Ovary (tissue), 7 donors: ENCODE data around the gene PCSK7.

DNA sequence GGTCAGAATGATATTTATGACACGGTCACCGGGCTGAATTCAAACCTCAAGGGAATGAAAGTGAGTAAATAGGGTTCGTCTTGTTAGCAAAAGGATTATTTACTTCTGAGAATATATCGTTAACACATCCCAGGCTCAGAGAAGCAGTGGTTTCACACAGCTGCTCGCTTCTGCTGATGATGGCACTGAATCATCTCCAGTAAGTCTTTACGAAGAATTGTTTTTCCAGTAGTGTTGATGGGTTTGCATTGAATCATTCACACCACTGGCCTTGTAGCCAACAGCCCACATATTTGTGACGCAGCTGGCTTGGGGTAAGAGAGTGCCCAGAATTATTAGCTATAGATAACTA lies 236.4 kb downstream of the CADM1 start:
- PRO-cap, 7 experiments, result no peak in any of the 7 experiments
- RAMPAGE, long total RNA, 2 experiments, result no peak in any of the 2 experiments

GRCh38 chr11:115560597-115560982 lies 56.4 kb upstream of the CADM1 start:
- PRO-cap, 7 experiments, result no peak in any of the 7 experiments
- RAMPAGE, long total RNA, 2 experiments, result no peak in any of the 2 experiments

- PRO-cap, 7 experiments, result no peak in any of the 7 experiments
- RAMPAGE, long total RNA, 2 experiments, result no peak in any of the 2 experiments
Observed at GRCh38 chr11:115840234-115840571, 336.0 kb upstream of the CADM1 start.

GRCh38 chr11:116195355-116195693 lies 577.5 kb downstream of the BUD13 start:
- PRO-cap, 7 experiments, result peak in 2 of 7 experiments; most common minus-strand start chr11:116195536 (in 2)
- RAMPAGE, long total RNA, 2 experiments, result no peak in any of the 2 experiments

- PRO-cap, 7 experiments, result no peak in any of the 7 experiments
- RAMPAGE, long total RNA, 2 experiments, result no peak in any of the 2 experiments
Observed at GRCh38 chr11:116339354-116339872, 433.4 kb downstream of the BUD13 start.

DNA sequence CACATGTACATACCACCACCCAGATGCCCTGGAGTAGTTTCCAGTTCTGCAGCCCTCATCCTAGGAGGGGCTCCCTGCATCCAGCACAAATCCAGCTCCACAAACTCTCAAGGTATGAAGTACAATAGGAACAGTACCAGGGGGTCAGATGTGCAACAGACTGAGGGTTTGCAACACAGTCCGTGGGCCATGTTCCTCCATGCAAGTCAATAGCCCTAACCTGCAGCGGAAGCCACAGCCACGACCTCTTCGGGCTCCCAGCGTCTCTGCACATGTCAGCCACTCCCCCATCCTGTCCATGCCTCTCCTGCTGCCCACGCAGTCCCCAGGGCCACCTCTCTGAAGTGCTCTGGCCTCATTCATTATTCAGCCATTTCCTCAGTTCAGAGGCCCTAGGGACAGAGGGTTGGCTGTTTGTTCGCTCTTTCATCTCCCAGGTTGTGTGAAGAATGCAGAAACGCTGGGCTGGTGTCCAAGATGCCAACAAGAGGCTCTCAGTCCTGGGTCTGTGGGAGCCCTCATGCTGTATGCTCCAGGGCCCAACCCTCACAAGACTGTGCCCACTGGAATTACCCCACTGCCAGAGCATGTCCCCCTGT lies 209.9 kb downstream of the BUD13 start:
- PRO-cap, 7 experiments, result no peak in any of the 7 experiments
- RAMPAGE, long total RNA, 2 experiments, result no peak in any of the 2 experiments

- PRO-cap, 7 experiments, result no peak in any of the 7 experiments
- RAMPAGE, long total RNA, 2 experiments, result no peak in any of the 2 experiments
Observed at GRCh38 chr11:116894936-116895637, 57.7 kb upstream of the APOA1 start.

- PRO-cap, 7 experiments, result peak in 1 of 7 experiments; most common plus-strand start chr11:116930304 (in 1); most common minus-strand start chr11:116930220 (in 1)
- RAMPAGE, long total RNA, 2 experiments, result no peak in any of the 2 experiments
Observed at GRCh38 chr11:116930041-116930709, 92.8 kb upstream of the APOA1 start.

DNA sequence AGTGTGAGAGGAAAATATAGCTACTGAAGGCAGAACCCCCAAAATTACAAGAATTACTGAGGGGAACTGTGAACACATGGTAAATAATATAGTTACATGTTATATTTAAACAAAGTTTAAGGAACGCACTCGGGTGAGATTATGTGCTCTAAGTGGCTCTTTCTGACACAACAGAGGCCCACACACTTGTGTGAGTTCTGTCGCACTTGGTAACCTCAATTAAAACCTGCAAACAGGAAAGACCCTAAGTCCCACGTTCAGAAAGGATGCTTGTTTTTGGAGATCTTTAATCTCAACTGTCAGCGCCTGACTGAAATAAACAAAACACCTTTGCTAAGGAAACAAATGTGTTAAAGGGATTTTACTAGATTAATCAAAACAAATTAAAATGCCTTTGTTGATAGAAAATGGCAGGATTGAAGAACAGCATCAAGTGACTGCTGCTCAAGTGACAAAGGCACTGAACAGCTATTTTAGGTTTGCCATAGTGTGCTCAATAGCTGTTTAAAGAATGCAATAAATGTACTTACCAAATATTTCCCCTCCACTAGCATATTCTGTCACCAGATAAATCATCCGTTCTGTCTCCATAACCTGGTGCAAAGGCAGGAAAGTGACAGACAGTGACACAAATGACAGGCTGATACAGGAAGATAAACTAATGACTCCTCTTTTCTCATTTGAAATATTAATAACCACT lies 116.2 kb upstream of the APOA1 start:
- PRO-cap, 7 experiments, result no peak in any of the 7 experiments
- RAMPAGE, long total RNA, 2 experiments, result no peak in any of the 2 experiments

- PRO-cap, 7 experiments, result no peak in any of the 7 experiments
- RAMPAGE, long total RNA, 2 experiments, result no peak in any of the 2 experiments
Observed at GRCh38 chr11:116989843-116990429, 108.3 kb downstream of the SIK3 start.

GRCh38 chr11:117002811-117003543 lies 95.3 kb downstream of the SIK3 start:
- PRO-cap, 7 experiments, result no peak in any of the 7 experiments
- RAMPAGE, long total RNA, 2 experiments, result no peak in any of the 2 experiments

GRCh38 chr11:117082690-117083523 lies 15.3 kb downstream of the SIK3 start:
- PRO-cap, 7 experiments, result no peak in any of the 7 experiments
- RAMPAGE, long total RNA, 2 experiments, result no peak in any of the 2 experiments

- PRO-cap, 7 experiments, result peak in 3 of 7 experiments; most common plus-strand start chr11:117173350 (in 3)
- RAMPAGE, long total RNA, 2 experiments, result no peak in any of the 2 experiments
Observed at GRCh38 chr11:117173235-117173575, 5.3 kb upstream of the SIDT2 start.

- PRO-cap, 7 experiments, result no peak in any of the 7 experiments
- RAMPAGE, long total RNA, 2 experiments, result no peak in any of the 2 experiments
Observed at GRCh38 chr11:117182482-117182730, 3.9 kb downstream of the SIDT2 start.

- PRO-cap, 7 experiments, result peak in 1 of 7 experiments; most common plus-strand start chr11:117218698 (in 1); most common minus-strand start chr11:117218737 (in 1)
- RAMPAGE, long total RNA, 2 experiments, result no peak in any of the 2 experiments
Observed at GRCh38 chr11:117218620-117218966, 13.3 kb downstream of the PCSK7 start.

DNA sequence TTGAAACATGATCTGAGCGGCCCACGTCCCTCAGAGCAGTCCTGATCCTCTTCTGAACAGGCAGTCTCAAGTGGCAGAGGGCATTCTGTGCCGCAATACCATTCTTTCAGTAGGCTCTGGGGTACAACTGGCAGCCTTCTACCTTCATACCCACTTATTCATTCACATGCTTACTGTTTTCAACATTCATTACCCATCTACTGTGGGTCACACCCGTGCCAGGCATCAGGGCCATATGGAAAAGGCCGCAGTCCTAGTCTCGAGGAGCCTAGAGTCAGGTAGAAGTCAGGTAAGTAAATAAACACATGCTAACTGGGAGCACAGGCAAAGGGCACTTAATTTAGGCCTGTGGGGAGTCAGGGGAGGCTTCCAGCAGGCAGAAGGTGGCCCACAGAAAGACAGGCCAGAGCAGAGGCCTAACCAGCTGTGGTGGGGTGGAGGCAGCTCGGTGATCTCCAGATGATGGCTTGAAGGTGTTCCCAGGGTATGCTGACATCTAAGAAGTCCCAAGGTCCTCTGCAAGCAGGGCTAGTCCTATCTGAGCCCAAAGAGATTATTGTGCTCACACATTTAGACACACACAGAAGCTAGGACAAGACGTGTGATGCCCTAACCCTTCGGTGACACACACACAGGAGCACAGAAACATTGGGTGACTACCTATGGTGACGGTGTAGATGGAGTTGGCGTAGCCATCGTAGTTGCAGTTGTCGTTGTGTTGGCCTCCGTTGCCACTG lies 8.3 kb downstream of the PCSK7 start:
- PRO-cap, 7 experiments, result no peak in any of the 7 experiments
- RAMPAGE, long total RNA, 2 experiments, result no peak in any of the 2 experiments

DNA sequence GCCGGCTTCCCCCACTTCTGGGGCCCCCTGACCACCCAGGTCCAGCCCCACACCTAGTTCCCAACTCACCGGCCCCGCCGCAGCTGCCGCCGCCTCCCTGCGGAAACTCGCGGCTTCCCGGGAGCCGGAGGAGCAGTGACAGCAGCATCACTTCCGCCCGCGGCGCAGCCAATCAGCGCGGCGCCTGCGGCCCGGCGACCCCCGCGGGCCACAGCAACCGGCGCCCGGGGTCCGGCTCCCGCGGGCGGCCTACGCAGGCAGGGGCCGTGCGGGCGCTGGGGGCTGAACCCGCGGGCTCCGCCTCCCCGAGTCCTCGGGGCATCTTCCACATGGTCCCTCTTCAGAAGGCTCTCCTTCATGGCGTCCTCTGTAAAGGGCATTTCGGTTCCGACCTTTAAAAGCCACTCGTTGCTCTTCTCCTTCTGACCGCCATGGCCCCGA lies at the start of gene PCSK7:
PCSK7 (minus strand) TSS at position 116 of the 441 bp plus-strand sequence.
- PRO-cap, 7 experiments, result peak in 7 of 7 experiments; most common plus-strand start position 216 of the sequence (in 4); most common minus-strand start position 106 of the sequence (in 4)
- RAMPAGE, long total RNA, 2 experiments, result start-site peak on the minus strand in 2 of 2 experiments, centred at positions 96 to 119 of the sequence, 37 to 42 reads per replicate

DNA sequence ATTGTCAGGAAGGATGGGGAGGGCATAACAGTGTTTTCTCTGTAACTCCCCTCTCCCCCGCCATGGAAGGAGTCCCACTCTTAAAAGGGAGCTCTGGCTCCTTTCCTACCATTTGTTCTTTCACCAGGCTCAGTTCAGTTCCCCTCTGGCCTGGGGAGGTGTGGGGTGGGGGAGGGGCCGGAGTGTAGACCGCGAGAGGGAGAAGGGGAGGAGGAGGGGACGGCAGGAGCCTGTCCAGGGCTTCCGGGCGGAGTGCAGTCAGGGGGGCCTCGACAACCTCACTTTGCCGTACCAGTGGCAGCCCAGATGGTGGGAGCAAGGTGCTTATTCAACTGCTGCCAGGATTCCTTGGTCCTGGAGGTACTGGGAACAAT lies 1.3 kb downstream of the BACE1 start:
- PRO-cap, 7 experiments, result no peak in any of the 7 experiments
- RAMPAGE, long total RNA, 2 experiments, result no peak in any of the 2 experiments

GRCh38 chr11:117371027-117371471 lies 43.4 kb downstream of the CEP164 start:
- PRO-cap, 7 experiments, result no peak in any of the 7 experiments
- RAMPAGE, long total RNA, 2 experiments, result no peak in any of the 2 experiments

- PRO-cap, 7 experiments, result no peak in any of the 7 experiments
- RAMPAGE, long total RNA, 2 experiments, result no peak in any of the 2 experiments
Observed at GRCh38 chr11:117536189-117536394, 208.4 kb downstream of the CEP164 start.